Fallopian tube (tissue), 1 donor: ENCODE measurements around the genes SIK3, RNF214, CEP164 and DSCAML1.

- PRO-cap, result no peak
Observed at GRCh38 chr11:116840669-116841352, 3.4 kb upstream of the APOA1 start.

GRCh38 chr11:116900120-116900937, 62.9 kb upstream of the APOA1 start:
- PRO-cap, result no peak

DNA sequence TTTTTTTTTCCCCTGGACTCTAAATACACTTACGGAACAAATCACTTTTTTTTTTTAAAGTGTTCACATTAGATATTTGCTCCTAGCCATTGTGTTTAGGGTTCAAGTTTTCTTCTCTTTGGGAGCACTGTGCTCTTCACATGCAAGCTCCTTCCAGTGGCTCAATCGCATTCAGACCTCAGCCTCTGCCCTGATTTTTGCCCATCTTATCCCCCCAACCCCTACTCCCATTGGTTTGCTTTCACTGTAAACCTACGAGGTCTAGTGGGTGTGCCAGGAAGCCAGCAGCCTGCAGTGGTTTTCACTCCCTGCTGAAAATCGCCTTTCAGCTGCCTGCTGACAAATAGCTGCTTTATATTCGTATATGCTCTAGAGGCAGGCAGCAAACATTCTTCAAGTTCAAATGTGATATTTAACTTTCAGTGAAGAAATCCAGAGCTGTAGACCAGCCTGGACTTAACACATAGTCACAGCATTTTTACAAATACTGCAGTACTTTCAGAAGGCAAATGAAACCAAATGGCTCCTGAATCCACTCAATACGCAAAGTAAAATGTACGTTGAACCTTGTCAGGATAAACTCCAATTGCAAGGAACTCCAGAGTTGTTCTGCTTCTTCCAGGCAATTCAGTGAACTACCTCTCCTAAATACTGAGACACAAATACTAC, 92.8 kb upstream of the APOA1 start:
- PRO-cap, result no peak

GRCh38 chr11:117097406-117098533, at the start of gene SIK3:
TSS of gene SIK3 (minus strand) at chr11:117098428.
- PRO-cap, result unidirectional peak, plus-strand start at chr11:117097656; bidirectional peak, plus-strand start at chr11:117098626, minus-strand start at chr11:117098423

- PRO-cap, result no peak
Observed at GRCh38 chr11:117200333-117200637, 1.1 kb downstream of the TAGLN start.

GRCh38 chr11:117203733-117203930, 4.5 kb downstream of the TAGLN start:
- PRO-cap, result no peak

GRCh38 chr11:117206064-117206559, 6.9 kb downstream of the TAGLN start:
- PRO-cap, result no peak

GRCh38 chr11:117217709-117218619, 13.9 kb downstream of the PCSK7 start:
- PRO-cap, result bidirectional peak, plus-strand start at chr11:117218375, minus-strand start at chr11:117218248

DNA sequence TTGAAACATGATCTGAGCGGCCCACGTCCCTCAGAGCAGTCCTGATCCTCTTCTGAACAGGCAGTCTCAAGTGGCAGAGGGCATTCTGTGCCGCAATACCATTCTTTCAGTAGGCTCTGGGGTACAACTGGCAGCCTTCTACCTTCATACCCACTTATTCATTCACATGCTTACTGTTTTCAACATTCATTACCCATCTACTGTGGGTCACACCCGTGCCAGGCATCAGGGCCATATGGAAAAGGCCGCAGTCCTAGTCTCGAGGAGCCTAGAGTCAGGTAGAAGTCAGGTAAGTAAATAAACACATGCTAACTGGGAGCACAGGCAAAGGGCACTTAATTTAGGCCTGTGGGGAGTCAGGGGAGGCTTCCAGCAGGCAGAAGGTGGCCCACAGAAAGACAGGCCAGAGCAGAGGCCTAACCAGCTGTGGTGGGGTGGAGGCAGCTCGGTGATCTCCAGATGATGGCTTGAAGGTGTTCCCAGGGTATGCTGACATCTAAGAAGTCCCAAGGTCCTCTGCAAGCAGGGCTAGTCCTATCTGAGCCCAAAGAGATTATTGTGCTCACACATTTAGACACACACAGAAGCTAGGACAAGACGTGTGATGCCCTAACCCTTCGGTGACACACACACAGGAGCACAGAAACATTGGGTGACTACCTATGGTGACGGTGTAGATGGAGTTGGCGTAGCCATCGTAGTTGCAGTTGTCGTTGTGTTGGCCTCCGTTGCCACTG, 8.3 kb downstream of the PCSK7 start:
- PRO-cap, result no peak

DNA sequence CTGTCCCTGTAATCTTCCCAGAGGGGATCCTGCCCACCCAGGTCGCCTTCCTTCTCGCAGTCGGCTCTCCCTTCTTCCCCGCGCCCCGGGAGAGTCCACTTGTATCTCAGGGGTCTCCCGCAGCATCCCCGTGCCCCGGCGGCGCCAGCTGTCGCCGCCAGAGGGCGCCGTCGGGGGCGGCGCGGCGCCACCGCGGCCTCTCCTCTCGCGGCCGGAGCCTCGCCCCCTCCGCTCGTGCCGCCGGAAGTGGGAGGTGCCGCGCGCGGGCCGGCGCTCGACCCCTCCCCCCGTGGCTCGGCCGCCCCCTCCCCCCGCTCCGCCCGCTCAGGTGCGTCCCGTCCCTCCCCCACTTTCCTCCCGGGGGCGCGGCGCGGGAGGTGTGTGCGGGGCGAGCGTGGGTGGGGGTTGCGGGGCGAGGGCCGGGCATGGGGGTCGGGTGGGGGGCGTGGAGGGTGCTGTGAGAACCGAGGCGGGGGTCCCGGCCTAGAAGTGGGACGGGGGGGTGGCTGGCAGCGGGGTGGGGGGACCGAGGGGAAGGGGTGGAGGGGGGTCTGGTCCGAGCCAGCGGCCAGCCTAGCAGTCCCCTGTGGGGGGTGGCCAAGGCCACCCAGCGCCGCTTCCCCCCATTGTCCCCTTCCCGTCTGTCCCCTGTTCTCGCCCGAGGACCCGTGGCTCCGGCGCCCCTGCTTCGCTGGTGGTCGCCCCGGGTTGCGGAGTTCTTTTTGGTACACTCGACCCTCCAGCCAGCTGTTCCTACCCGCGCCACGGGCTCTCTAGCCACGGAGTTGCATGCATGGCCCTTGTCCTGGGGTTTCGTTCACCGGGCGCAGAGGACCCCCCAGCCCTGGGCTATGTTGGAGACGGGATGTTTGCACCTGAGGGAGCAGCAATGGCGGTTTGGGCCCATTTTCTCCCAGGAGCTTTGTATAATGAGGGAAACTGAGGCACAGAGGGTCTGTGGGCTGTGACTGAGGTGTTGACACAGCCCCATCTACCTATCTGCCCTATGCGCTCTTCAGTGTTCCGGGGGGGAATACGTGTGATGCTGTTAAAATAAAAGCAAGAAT, at the start of gene RNF214:
TSS of gene RNF214 (plus strand) at position 273 of the 1,067 bp plus-strand sequence.
- PRO-cap, result bidirectional peak, plus-strand start at position 231 of the sequence, minus-strand start at position 137 of the sequence

DNA sequence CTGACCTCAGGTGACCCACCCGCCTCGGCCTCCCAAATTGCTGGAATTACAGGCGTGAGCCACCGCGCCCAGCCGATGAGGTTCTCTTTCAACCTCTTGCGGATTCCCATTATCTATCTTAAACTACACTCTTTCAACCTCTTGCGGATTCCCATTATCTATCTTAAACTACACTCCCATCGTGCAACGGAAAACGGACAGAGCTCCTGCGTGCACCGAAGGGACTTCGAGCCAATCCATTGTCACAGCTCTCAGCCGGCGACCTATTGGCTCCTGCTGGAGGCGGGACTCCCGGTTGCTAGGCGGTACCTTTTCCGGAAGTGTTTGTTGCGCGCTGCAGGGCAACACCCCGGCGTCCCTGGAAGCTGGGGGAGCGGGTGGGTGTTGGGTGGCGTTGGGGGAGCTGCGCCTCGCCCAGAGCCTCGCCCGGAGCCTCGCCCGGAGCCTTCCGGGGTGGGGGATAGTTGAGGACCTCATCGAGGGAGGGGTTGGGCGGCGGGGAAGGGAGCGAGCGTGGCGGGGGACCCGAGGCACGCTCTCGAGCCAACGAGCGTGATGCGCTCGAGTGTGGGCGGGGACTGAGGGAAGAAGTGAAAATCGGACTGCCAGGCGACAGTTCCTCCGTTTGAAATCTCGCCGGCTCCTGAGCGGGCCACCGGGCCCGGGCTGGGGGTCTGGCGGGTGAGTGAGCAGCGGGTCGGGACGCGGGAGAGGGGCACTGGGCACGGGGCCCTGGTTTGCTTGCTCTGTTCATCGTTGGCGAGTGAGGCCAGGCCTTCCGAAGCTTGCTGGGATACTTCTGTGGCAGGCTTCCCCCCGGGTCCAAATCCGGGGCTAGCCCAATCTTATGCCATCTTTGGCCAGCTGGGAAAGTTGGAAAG, at the start of gene CEP164:
TSS of gene CEP164 (plus strand) at position 327 of the 881 bp plus-strand sequence.
- PRO-cap, result bidirectional peak, plus-strand start at position 327 of the sequence, minus-strand start at position 238 of the sequence; bidirectional peak, plus-strand start at position 624 of the sequence, minus-strand start at position 592 of the sequence

DNA sequence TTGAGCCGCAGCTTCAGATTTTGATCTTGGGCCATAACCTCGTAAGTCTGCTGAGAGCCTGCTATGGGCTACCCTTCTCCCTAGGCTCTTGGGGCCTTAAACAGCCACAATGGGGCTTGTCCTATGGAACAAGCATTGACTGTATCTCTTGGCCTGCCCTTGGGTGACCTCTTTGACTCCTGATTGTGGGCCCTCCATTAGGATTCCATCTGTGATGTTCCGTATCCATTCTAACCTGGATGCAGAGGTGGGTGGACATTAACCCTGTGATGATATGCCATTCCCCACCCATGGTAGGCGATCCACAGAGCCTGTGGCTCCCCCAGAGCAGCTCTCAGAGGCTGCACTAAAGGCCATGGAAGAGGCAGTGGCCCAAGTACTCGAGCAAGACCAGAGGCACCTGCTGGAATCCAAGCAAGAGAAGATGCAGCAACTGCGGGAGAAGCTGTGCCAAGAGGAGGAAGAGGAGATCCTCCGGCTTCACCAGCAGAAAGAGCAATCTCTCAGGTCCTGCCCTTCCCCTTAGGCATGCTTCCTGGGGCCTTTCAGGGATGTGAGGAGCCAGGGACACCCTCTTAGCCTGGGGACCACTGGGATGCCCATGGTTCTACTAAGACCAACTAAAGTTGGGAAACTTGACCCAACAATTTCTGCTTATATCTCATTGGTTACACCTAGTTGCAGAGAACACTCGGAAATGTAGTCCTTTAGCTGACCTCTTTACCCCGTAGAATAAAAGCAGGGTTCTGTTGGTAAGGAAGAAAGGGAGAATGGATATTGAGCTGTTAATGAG, 59.4 kb downstream of the CEP164 start:
- PRO-cap, result no peak

- PRO-cap, result unidirectional peak, minus-strand start at chr11:117797216
Observed at GRCh38 chr11:117796591-117797531, at the start of gene DSCAML1. TSS of gene DSCAML1 (minus strand) at chr11:117797216.

- PRO-cap, result unidirectional peak, minus-strand start at chr11:117817761
Observed at GRCh38 chr11:117817222-117817929, 7.2 kb downstream of the FXYD2 start.

- PRO-cap, result no peak
Observed at GRCh38 chr11:117950207-117950766, 21.1 kb upstream of the TMPRSS13 start.

DNA sequence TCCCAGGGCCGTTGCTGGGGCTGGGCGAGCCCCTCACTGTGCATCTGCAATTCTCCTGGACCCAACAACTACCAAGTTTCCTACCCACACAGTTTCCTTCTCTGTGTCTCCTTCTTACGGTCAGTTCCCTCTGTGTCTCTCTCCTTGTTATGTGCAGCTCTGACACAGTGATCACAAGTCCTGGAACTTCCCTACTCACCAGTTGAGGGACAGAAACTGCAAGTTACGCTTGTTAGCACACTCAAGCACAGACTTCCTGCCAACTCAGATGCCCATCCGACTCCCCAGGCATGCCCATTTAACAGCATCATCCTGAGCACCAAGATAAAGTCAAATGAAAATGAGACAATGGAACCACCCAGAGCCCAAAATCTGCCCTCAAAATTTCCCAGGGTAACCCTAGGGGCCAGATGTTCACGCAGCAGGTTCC, 6.4 kb upstream of the IL10RA start:
- PRO-cap, result no peak

- PRO-cap, result no peak
Observed at GRCh38 chr11:117987938-117988746, 1.9 kb downstream of the IL10RA start.

GRCh38 chr11:117998138-117998725, 12.0 kb downstream of the IL10RA start:
- PRO-cap, result no peak

- PRO-cap, result no peak
Observed at GRCh38 chr11:118006076-118006514, 19.9 kb downstream of the IL10RA start.

- PRO-cap, result no peak
Observed at GRCh38 chr11:118046625-118046991, 30.3 kb upstream of the TMPRSS4 start.